Esophagus muscularis mucosa (tissue), 4 donors: Measurements from ENCODE around the gene DHRS7B.

DNA sequence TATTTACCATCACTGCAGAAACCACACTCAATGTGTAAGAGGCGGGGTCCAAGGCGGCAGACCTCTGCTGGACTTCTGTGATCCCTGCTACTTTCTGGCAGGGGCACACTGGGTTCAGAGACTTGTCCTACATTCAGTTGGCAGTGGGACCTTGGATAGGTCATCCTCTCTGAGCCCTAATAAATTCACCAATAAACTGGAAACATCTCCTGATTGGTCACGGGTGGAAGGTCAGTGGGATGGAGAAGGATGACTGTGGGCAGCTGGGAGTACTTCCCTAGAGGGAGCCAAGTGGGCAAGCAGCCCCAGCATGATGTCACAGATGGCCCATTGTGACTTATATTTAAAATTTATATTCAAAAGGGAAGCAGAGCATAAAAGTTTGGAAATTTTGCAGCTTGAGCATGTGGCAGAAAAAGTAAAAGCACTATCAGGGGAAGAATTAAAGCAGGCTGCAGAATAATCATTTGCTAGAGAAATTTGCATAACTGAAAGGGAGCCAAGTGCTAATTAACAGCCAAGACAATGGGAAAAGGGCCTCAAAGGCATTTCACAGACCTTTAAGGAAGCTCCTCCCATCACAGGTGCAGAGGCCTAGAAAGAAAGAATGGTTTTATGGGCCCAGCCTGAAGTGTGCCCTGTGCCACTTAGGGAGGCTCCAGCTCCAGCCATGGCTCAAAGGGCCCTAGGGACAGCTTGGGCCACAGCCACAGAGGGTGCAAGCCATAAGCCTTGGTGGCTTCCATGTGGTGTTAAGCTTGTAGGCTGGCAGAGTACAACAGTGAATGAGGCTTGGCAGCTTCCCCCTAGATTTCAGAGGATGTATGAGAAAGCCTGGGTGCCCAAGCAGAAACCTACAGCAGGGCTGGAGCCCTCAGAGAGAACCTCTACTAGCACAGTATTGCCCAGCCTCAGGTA lies 49.9 kb downstream of the RNF112 start:
- PRO-cap: no peak
- RAMPAGE, long total RNA, 4 experiments: no peak in any of the 4 experiments

GRCh38 chr17:19538360-19539123 lies 4.9 kb downstream of the SLC47A1 start:
- PRO-cap: no peak
- RAMPAGE, long total RNA, 4 experiments: no peak in any of the 4 experiments

GRCh38 chr17:19719105-19719795 lies 2.9 kb upstream of the SLC47A2 start:
- PRO-cap: no peak
- RAMPAGE, long total RNA, 4 experiments: no peak in any of the 4 experiments

- PRO-cap: no peak
- RAMPAGE, long total RNA, 4 experiments: no peak in any of the 4 experiments
Observed at GRCh38 chr17:19737904-19738640, 10.0 kb downstream of the ALDH3A1 start.

- PRO-cap: no peak
- RAMPAGE, long total RNA, 4 experiments: no peak in any of the 4 experiments
Observed at GRCh38 chr17:19768028-19768358, 19.9 kb upstream of the ALDH3A1 start.

- PRO-cap: unidirectional peak, plus-strand start at chr17:19977138
- RAMPAGE, long total RNA, 4 experiments: no peak in any of the 4 experiments
Observed at GRCh38 chr17:19976869-19977509, 639 bp downstream of the AKAP10 start.

DNA sequence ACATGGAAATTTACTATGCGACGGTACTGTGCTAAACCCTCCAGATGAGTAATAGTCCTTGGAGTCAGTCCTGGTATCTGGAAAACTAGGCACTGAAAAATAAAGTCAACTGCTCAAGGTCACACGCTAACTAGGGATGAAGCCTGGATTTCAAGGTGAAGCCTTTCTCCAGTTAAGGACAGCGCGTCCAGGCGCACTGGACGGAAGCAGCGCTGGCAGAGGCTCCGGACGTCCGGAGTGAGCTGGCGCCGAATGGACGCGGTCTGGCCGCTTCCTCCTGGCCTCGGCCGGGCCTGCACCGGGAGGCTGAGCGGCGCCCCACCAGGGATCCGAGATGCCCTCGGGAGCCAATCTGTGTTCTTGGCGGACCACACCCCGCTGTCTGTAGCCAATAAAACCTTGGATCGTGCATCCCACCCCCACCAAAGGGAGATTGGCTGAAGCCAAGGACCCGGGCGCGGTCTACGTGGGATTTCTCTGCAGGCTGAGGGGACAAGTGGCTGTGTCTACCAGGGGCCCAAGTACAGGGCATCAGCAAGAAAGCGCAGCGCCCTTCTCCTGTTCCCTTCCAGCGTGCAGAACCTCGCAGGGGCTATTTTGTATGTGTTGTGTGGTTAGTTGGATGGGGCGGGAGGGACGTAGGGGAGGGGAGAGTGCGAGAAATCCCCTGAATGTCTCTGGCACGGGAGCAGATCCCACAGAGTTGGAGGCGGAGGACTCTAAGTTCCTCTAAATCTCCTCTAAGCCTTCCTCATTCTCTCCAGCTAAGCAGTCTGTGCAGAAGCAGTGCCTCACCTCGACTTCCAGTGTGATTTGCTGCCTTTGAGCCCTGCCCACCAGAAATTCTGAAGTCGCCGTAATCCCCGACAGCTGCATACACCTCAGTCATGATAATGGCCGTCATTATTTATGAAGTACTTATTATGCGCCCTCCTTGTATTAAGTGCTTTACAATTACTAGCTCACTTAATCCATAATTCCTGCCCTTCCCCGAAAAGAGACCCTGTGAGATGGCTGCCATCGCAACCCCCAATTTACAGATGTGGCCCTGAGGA lies 2.5 kb upstream of the AKAP10 start:
- PRO-cap: unidirectional peak, plus-strand start at position 218 of the sequence
- RAMPAGE, long total RNA, 4 experiments: no peak in any of the 4 experiments

- PRO-cap: no peak
- RAMPAGE, long total RNA, 4 experiments: no peak in any of the 4 experiments
Observed at GRCh38 chr17:20281196-20281689, 186.1 kb downstream of the LGALS9B start.

DNA sequence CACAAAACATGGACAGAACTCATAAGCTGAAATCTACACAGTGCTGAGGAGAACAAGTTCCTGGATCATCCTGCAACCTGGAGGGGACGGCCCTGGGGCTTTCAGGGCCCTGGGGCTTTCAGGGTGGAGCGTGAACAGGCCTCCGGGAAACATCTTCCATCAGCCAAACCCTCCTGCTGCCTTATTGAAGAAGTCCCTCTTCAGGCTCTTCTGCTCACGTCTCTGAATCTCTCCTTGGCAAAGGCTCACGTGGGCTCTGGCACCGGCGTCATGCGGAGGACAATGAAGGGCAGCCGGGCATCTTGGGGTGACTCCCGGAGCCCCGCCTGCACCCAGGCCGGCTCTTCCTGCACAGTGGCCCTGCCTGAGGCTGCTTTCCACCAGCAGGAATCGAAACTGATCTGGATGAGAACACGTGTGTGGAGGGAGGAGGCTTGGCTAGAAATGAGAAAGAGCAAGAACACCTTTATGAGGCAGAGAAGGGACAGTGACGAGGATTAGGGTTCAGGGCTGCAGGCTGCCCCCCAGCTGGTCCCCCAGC lies 127.4 kb downstream of the CDRT15L2 start:
- PRO-cap: no peak
- RAMPAGE, long total RNA, 4 experiments: no peak in any of the 4 experiments

DNA sequence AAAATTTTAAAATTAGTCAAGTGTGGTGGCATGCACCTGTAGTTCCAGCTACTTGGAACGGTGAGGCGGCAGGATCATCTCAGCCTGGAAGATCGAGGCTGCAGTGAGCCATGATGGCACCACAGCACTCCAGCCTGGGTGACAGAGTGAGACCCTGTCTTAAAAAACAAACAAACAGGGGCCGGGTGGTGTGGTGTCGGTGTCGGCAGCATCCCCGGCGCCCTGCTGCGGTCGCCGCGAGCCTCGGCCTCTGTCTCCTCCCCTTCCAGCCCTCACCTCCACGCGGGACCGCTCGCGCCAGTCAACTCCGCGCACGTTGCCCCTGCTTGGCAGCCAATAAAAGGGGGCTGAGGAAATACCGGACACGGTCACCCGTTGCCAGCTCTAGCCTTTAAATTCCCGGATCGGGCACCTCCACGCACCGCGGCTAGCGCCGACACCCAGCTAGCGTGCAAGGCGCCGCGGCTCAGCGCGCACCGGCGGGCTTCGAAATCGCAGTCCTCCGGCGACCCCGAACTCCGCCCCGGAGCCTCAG lies 204.6 kb downstream of the CDRT15L2 start:
- PRO-cap: no peak
- RAMPAGE, long total RNA, 4 experiments: no peak in any of the 4 experiments

GRCh38 chr17:20979416-20980009 lies 63.3 kb downstream of the USP22 start:
- PRO-cap: no peak
- RAMPAGE, long total RNA, 4 experiments: no peak in any of the 4 experiments

- PRO-cap: no peak
- RAMPAGE, long total RNA, 4 experiments: no peak in any of the 4 experiments
Observed at GRCh38 chr17:21011139-21011615, 31.6 kb downstream of the USP22 start.

DNA sequence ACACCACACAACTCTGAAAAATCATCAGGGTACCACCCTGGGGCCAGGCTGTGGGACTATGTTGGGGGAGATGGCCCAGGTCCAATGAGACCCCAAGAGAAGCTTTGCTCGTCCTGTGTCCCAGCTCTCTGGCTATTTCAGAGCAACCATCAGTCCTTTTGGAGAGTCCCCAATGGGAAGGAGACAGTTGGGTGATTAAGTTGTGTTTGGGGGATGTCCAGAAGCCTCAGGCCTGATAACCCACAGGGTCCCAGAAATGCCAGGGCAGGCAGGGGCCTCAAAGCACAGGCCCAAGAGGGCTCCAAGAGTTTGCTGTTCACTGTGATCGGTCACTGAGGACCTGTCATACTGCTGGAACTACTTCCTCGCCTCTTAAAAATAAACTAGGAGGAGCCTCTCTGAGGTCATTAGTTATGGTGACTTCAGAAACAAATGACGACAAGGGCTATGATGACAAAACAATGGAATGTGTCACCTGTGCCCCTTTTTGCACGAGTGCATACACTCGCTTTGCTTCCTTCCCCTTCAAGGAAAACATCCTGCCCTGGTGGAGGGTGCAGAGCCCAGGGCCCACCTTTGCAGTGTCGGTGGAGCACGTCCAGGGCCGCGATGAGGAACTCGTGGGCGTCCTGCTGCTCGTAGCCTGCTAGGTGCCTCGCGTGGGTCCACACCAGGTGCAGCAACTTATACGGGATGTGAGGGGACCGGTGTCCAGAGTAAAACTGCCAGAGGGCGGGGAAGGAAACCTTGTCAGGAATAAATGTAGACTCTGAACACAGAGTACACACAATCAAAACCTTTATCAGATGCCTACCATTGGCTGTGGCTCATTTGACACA lies 27.4 kb downstream of the USP22 start:
- PRO-cap: no peak
- RAMPAGE, long total RNA, 4 experiments: no peak in any of the 4 experiments

- PRO-cap: no peak
- RAMPAGE, long total RNA, 4 experiments: no peak in any of the 4 experiments
Observed at GRCh38 chr17:21034021-21034897, 8.6 kb downstream of the USP22 start.

DNA sequence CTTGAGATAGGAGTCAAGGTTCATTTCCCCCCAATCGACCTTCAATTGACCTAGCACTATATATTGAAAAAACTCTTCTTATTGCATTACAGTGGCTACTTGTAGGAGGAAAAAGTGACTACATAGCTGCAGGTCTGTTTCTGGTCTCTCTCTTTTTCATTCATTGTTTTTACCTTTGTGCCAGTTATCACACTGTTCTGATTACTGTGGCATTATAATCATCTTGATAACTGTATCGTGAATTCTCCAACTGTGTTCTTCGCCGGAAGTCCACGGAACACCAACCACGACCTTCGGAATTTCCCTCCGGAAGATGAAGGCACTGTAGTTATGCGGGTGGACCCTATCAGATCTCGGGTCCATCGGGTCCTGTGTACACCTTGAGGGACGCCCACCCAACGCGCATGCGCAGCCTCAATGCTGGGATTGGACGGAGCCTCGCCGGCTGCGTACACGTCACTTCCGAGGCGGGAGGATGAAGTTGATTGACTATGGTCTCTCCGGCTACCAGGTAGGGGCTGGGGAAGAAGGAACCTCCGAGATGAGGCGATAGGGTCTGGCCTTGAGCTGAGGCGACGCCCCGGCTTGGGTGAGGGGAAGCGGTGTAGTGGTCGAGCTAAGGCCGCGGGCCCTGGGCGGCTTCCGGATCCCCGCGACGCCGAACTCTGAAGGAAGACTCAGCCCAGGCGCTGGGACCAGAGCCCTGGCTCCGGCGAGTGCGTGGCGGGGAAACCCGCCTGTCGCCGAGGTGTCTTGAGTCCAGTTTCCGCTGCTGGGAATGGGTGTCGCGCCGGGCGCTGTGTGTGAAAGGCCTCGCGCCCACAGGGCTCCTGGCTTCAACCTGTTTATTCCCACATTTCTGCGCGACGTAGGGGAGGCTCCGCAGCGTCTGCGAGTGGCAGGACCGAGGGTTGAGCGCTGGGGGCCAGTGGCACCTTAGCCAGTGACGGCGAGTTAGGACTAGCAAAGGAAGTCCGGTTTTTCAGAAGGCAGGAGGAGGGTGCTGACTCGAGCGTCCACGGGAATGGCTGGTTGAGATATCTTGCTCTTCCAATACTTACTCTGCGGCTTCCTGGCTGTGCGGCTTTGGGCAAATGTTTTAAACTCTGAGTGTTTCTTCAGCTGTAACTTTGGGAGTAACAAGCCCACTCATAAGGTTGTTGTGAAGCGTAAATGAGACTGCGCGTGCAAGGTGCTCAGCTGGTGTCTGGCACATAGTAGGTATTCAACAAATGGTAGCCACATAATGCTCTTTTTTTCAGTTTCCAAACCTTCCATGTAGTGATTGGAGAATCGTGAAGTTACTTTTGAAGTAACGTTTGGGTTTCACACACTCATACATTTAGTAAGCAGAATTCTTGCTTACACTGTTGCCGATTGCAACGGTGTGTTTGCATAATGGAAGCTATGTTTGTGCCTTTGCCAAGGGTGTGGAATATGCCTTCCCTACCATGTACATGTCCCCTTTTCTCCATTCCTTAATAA lies at the start of gene DHRS7B:
Gene DHRS7B (plus strand): TSS at position 484 of the 1,485 bp plus-strand sequence.
- PRO-cap: bidirectional peak, plus-strand start at position 459 of the sequence, minus-strand start at position 400 of the sequence; bidirectional peak, plus-strand start at position 985 of the sequence, minus-strand start at position 945 of the sequence; unidirectional peak, minus-strand start at position 1,026 of the sequence
- RAMPAGE, long total RNA, 4 experiments: start-site peak on the plus strand in 4 of 4 experiments, centred at positions 474 to 485 of the sequence, 45 to 160 reads per replicate

DNA sequence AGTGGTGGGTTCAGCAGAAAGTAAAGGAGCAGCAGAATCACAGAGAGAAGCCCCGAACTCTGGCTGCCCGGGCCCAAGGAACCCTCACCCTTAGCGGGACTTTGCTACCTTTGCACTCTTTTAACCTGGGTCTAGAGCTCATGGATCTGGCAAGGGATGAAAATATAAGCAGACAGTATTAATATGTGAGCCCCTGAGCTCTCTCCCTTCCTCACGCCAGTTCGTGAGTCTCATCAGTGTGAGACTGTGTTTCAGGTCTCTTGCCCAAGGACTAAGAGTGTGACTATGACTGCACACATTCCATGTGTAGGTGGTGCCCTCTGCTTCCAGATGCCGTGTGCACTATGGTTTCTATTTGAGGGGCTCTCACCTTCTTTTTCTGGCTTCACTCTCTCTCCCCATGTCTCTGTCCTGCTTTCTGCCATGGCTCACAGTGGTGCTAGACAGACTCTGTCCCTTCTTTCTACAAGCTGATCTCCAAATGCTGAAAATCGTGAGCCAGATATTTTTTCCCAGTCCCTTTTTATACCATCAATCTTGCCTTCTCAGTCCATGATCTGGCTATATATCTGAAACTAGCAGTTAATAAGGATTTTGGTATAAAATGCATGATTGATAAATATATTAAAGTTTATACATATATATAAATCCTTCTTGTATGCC lies 40.6 kb downstream of the DHRS7B start:
- PRO-cap: bidirectional peak, plus-strand start at position 323 of the sequence, minus-strand start at position 248 of the sequence
- RAMPAGE, long total RNA, 4 experiments: no peak in any of the 4 experiments

GRCh38 chr17:21304225-21304672 lies 19.7 kb downstream of the MAP2K3 start:
- PRO-cap: no peak
- RAMPAGE, long total RNA, 4 experiments: no peak in any of the 4 experiments

DNA sequence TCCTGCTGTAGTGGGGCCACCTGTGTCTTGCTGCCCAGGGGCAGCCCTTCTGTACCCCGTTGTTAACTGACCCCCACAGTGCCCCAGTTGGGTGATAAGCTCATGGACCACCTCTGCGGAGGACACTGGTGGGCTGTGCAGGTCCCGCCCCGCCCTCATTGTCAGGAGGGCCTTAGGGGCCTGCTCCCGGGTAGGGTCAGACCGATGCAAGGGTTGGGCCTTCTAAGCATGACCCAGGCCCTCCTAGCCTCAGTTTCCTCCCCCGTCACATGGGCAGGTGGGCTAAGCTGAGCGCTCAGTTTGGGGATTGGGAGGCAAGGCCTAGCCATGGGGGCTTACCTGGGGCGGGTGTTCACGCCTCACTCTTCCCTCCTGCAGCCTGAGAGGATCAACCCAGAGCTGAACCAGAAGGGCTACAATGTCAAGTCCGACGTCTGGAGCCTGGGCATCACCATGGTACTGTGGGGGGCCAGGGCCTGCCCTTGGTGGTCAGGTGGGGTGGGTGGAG lies 20.2 kb downstream of the MAP2K3 start:
- PRO-cap: no peak
- RAMPAGE, long total RNA, 4 experiments: no peak in any of the 4 experiments

GRCh38 chr17:21456848-21457533 lies 80.8 kb downstream of the KCNJ12 start:
- PRO-cap: unidirectional peak, plus-strand start at chr17:21457349
- RAMPAGE, long total RNA, 4 experiments: no peak in any of the 4 experiments

- PRO-cap: no peak
- RAMPAGE, long total RNA, 4 experiments: no peak in any of the 4 experiments
Observed at GRCh38 chr17:22203436-22204015, 511.2 kb downstream of the KCNJ18 start.